ENCODE results near the gene CD46.

DNA sequence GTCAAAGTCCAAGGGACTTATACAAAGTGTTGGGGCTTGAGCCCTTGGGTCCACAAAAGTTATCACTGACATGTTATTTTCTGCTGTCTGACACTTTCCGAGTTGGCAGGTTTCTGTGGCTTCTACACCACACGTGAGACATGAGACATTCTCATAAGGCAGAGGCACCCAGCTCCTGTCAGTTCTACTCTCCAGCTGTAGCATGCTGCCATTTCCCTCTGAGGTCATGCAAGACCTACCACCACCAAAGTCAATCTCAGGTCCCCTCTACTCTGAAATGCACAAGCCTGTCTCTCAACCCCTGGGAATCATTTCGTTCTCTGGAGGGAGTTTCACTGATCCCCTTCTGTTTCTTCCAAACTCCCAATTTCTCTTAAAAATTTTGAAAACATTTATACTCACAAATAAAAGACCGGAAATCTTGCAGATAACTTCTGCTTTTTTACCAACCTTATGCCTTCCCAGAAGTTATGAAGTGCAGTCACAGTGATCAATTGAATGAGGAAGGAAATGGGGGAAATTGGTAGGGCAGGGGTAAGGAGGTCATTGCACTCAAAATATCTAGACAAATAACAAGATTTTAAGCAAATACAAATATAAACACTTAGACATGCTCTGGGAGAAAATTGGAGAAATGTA, 39.4 kb upstream of the CR2 start:
- PRO-cap: no peak
- RAMPAGE, long total RNA, 2 experiments: no peak in any of the 2 experiments

DNA sequence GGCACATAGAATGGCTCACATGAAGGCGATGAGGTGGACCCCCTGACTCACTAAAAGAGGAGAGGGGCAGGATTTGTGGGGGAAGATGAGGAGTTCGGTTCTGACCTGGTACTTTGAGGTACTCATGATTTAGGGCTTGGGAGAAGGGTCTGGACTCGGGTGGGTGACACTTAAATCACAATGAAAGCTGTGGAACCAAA, 12.4 kb upstream of the CR1 start:
- PRO-cap: no peak
- RAMPAGE, long total RNA, 2 experiments: no peak in any of the 2 experiments

- PRO-cap: bidirectional peak, plus-strand start at chr1:207752086, minus-strand start at chr1:207751956
- RAMPAGE, long total RNA, 2 experiments: start-site peak on the plus strand in 2 of 2 experiments, at chr1:207752050-207752128 at its widest, 1,714 to 3,516 reads per replicate
Observed at GRCh38 chr1:207751548-207752213, at the start of gene CD46. TSS of gene CD46 (plus strand) at chr1:207752054.

DNA sequence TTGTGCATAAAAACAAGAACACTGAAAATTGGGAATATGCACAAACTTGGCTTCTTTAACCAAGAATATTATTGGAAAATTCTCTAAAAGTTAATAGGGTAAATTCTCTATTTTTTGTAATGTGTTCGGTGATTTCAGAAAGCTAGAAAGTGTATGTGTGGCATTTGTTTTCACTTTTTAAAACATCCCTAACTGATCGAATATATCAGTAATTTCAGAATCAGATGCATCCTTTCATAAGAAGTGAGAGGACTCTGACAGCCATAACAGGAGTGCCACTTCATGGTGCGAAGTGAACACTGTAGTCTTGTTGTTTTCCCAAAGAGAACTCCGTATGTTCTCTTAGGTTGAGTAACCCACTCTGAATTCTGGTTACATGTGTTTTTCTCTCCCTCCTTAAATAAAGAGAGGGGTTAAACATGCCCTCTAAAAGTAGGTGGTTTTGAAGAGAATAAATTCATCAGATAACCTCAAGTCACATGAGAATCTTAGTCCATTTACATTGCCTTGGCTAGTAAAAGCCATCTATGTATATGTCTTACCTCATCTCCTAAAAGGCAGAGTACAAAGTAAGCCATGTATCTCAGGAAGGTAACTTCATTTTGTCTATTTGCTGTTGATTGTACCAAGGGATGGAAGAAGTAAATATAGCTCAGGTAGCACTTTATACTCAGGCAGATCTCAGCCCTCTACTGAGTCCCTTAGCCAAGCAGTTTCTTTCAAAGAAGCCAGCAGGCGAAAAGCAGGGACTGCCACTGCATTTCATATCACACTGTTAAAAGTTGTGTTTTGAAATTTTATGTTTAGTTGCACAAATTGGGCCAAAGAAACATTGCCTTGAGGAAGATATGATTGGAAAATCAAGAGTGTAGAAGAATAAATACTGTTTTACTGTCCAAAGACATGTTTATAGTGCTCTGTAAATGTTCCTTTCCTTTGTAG, 42.5 kb downstream of the CD46 start:
- PRO-cap: no peak
- RAMPAGE, long total RNA, 2 experiments: no peak in any of the 2 experiments

DNA sequence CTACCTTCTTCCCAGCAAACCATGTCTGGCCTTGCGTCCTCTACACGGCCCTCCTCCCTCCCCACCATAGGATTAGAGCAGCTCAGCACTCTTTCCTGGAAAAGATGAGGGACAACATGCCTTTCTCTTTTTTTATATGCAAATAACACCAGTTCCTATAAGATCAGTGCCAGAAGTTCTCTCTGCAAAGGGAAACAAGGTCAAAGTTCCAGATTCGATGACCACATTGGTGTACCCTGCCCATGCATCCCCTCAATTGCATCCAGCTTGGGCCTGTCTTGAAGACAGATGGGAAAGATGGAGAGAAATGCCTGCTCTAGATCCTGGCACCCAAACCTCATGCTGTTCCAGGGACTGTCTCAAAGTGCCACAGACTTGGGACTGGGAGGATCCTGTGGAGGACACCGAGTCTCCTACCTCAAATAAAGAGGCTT, 57.2 kb downstream of the CD46 start:
- PRO-cap: no peak
- RAMPAGE, long total RNA, 2 experiments: no peak in any of the 2 experiments

- PRO-cap: bidirectional peak, plus-strand start at chr1:207822349, minus-strand start at chr1:207822253
- RAMPAGE, long total RNA, 2 experiments: no peak in any of the 2 experiments
Observed at GRCh38 chr1:207822112-207822547, 70.3 kb downstream of the CD46 start.

DNA sequence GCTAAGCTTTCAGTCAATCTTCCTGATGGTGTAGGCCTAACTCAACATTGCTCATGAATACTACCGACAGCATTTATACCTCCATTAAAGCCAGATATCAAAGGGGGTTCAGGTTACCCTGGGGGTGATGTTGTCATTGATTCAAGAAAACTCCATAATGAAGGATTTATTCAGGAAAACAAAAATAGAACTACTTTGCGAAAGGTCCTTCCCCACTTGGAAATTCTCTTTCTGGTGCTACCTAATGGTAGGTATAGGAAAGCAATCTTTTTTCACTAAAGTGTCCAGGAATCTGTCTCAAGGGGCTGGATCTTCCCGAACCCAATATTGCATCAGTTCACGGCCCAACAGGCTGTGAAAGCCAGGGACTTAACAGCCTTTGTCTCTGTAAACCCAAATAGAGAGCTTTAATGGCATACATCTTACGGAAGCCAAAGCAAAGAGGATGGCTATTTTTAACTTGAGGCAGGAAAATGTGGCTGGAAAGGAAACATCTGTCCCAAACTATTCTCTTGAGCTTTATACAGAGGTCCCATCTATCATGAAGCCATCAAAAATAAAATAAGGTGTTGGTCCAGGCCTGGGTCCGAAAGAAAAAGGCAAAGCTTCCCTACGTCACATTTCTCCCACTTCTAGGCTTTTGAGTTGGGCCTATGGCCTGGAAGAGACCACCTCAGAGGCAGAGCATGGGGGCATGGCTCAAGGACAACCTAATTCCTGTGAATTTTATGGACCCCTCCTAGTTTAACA, 7.6 kb upstream of the CD34 start:
- PRO-cap: no peak
- RAMPAGE, long total RNA, 2 experiments: no peak in any of the 2 experiments

DNA sequence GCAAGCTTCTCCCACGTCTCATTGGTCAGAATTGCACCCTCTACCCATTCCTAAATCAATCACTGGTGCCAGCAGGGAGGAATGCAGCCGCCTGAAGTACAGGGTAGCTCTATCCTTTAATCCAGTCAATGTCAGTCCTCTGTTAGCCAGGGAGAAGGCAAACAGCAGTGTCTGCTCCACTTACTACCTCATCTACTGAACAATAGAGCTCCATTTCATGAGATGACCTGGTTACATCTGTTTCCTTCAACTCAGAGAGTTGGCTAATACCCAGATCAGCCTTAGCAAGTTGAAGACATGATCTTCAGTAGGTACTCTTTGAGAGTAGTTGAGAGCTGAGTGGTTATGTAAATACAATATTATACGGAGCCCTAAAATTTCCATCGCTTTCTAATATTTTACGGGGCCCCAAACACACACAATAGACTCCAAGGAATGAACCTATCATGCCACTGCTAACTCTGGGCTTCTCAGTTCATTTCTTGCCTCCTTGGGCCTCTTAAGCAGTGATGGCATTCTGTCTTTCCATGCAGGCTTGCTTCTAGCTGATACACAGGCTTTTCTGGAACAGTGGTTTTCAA, 46.1 kb upstream of the CD34 start:
- PRO-cap: no peak
- RAMPAGE, long total RNA, 2 experiments: no peak in any of the 2 experiments

DNA sequence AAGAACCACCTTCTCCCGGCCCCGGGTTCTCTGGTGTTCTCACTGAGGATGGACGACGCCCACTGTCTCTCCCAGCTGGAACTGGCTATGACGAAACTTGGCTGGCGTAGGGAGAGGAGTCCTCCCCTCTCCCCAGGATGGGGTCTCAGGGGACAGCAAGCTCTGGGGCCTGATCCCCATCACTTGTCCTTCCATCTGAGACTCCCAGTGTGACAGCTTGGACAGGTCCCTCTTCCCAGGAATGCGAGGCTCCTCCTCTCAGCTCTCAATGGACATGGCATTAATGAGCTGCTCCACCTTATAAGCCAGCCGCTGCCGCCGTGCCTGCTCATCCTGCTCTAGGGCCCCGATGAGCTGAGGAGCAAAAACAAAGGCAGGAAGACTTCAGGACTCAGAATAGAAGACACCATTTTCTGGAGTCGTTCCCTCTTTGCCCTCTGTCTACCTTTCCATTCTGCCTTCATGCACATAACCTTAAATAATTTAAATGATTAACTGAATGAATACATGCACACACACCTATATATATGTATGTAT, 116.1 kb upstream of the CD34 start:
- PRO-cap: no peak
- RAMPAGE, long total RNA, 2 experiments: no peak in any of the 2 experiments

- PRO-cap: unidirectional peak, minus-strand start at chr1:208165760
- RAMPAGE, long total RNA, 2 experiments: no peak in any of the 2 experiments
Observed at GRCh38 chr1:208165524-208166193, 78.5 kb downstream of the PLXNA2 start.

- PRO-cap: no peak
- RAMPAGE, long total RNA, 2 experiments: no peak in any of the 2 experiments
Observed at GRCh38 chr1:208179296-208179758, 64.9 kb downstream of the PLXNA2 start.

GRCh38 chr1:208219286-208220277, 24.6 kb downstream of the PLXNA2 start:
- PRO-cap: no peak
- RAMPAGE, long total RNA, 2 experiments: no peak in any of the 2 experiments

GRCh38 chr1:208239441-208240487, 4.4 kb downstream of the PLXNA2 start:
- PRO-cap: no peak
- RAMPAGE, long total RNA, 2 experiments: start-site peak on the minus strand in 1 of 2 experiments, at chr1:208240227-208240282 at its widest, 6 reads per replicate

DNA sequence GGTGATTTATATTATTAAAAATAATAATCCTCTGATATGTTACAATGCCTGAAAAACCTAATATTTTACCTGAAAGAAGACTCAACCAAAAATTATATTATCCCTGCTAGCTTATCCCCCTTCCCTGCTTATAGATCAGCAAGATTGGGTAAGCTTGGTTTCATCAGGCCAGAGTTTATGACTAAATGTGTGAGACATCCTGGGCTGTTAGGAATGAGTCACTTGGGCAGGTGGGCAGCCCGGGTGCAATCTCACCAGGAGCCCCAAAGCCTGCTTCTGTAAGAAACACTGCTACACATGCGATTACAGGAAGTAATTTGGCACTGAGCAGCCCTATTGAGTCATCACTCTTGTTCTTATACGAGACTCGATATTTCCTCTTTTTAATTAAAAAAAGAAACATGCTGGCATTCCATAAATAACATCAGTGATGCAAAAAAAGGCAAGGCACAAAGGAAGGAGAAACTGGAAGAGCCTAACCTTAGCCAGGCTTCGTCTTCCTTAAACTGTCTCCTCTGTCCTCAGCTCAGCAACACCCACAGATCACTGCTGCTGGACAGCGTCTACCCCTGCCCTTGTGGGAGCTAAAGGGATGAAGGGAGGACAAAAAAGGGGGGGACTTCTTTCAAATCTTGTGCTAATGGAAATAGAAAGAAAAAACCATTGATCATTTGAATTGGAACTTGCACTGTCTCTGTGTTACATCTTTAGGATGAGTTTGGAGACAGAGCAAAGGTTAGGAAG, 544.1 kb upstream of the CAMK1G start:
- PRO-cap: no peak
- RAMPAGE, long total RNA, 2 experiments: no peak in any of the 2 experiments

GRCh38 chr1:209207496-209208089, 375.9 kb upstream of the CAMK1G start:
- PRO-cap: no peak
- RAMPAGE, long total RNA, 2 experiments: no peak in any of the 2 experiments

GRCh38 chr1:209421333-209421596, 162.2 kb upstream of the CAMK1G start:
- PRO-cap: no peak
- RAMPAGE, long total RNA, 2 experiments: no peak in any of the 2 experiments

DNA sequence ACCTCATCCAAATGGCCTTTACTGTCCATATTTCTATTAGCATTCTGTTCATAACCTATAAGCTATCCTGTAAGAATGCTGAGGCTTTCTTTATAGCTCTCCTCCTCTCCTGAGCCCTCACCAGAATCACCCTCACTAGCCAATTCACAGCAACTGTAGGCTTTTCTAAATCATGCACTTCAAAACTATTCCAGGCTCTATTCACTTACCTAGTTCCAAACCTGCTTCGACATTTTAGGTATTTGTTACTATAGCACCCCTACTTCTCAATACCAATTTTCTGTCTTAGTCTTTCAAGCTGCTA, 112.3 kb upstream of the CAMK1G start:
- PRO-cap: no peak
- RAMPAGE, long total RNA, 2 experiments: no peak in any of the 2 experiments

DNA sequence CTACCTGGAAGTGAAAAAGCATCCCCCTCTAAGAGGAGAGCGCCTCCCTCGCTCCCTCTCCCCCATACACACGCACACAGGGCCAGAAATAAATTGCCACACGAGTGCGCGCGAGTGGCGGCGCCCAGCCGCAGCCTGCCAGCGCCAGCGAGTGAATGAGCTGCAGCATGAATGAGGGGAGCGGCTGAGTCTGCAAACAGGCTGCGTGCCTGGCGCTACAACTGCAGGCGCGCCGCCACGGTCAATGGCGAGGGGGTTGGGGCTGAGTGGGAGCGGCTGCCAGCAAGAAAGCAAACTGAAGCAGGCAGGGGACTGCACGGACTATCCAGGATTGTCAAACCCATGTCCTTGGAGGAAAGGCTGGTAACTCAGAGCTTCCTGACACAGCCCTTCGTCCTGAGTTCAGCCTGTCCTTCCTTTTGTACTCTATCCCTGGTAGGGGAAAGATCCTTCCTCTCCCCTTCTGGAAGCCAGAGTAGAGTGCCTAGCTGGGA, 2.2 kb downstream of the CAMK1G start:
- PRO-cap: no peak
- RAMPAGE, long total RNA, 2 experiments: no peak in any of the 2 experiments

GRCh38 chr1:209675963-209676289, 714 bp downstream of the G0S2 start:
- PRO-cap: no peak
- RAMPAGE, long total RNA, 2 experiments: no peak in any of the 2 experiments

GRCh38 chr1:209676581-209677157, 1.5 kb downstream of the G0S2 start:
- PRO-cap: no peak
- RAMPAGE, long total RNA, 2 experiments: no peak in any of the 2 experiments

Measured in lower leg skin (tissue), 2 donors.